Vagina (tissue), 1 donor: Measurements from ENCODE around the genes ATP6V1C2 and SLC66A3.

GRCh38 chr2:10035607-10036030, 7.7 kb upstream of the KLF11 start:
- PRO-cap: no peak
- RAMPAGE, long total RNA: no peak

DNA sequence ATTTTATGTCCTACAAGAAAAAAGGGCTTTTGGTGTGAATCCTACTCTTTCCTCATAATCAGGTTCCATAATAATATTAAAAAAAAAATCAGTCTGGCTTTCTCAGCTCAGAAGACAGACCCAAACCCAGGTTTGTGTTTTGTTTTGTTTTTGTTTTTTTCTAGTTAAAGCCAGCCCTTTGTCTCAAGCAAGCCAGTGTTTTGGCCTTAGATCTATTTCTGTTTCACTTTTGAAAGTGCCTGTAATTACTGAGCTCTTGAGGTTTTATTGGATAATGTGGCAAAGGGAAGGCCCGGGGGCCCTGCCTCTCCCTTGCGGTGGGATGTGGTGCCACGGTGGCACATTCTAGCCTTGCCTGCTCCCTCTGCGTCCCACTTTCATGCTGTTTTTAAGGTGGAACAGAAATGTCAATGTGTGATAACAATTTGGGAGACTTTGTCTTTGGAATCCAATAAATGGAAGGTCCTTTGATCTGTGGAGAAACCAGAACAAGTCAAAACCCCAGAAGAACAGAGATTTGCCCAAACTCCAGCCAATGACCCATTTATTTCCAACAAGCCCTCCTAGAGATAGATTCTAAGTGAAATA, 2.5 kb downstream of the HPCAL1 start:
- PRO-cap: no peak
- RAMPAGE, long total RNA: no peak

- PRO-cap: no peak
- RAMPAGE, long total RNA: no peak
Measured at GRCh38 chr2:10312094-10312971, 9.6 kb downstream of the HPCAL1 start.

DNA sequence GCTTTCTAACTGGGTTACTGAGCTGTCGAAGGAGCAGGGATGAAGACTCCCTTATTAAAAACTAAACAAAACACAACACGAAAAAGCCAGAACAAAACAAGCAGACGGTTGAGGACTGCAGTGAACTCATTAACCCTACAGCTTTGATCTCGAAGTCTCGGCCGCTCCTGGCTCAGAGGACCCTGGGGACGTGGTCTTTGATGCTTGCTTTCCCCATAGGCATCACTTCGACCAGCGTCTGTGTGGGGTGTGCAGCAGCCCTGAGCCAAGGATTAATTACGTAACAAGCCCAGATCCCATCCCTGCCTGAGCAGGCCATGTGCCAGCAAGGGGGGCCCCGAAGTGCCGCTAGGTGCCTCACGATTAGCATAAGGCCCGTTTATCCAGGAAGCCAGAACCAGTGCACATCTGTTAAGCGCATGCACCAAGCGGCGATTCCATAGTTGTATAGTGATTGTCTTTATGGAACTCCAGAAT, 41.4 kb downstream of the HPCAL1 start:
- PRO-cap: no peak
- RAMPAGE, long total RNA: no peak

GRCh38 chr2:10382080-10383253, 65.7 kb downstream of the ODC1 start:
- PRO-cap: no peak
- RAMPAGE, long total RNA: no peak

DNA sequence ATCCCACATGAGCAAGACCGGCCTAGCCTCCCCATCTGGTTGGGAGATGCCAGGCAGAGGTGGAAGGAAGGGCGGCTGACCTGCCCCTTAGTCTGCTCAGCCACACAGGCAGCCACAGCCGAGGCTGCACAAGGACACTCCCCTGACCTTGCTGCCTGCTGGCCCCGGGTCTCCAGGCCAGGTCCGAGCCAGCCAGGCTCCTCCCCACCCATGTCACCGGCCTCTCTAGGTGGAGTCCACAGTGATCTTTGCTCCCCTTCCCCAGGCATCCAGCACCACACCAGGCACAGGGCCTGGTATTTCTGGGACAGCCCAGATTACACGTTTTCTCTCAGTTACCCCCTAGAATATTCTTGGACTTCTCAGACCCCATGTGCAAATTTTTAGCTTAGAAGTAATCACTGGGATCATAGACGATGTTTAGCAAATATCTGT, 47.1 kb downstream of the ODC1 start:
- PRO-cap: no peak
- RAMPAGE, long total RNA: no peak

- PRO-cap: no peak
- RAMPAGE, long total RNA: no peak
Measured at GRCh38 chr2:10422674-10423273, 25.4 kb downstream of the ODC1 start.

DNA sequence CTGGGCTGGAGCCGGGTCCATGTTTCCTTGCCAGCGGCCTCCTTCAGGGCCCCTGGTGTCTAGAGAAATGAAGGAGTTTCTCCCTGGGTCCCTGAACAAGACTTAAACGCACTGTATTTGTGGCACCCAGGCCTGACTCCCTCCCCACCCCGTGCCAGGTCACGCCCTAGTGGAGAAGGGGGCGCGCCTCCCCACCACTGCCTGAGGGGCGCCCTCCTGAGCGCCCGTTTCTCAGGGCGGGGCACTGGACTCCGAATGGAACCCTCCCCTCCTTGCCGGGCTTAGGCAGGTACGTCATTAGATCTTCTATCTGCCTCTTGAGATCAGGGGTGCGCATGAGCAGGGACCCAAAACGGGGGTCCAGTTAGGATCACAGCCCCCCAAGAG, 16.3 kb downstream of the ODC1 start:
- PRO-cap: no peak
- RAMPAGE, long total RNA: no peak

DNA sequence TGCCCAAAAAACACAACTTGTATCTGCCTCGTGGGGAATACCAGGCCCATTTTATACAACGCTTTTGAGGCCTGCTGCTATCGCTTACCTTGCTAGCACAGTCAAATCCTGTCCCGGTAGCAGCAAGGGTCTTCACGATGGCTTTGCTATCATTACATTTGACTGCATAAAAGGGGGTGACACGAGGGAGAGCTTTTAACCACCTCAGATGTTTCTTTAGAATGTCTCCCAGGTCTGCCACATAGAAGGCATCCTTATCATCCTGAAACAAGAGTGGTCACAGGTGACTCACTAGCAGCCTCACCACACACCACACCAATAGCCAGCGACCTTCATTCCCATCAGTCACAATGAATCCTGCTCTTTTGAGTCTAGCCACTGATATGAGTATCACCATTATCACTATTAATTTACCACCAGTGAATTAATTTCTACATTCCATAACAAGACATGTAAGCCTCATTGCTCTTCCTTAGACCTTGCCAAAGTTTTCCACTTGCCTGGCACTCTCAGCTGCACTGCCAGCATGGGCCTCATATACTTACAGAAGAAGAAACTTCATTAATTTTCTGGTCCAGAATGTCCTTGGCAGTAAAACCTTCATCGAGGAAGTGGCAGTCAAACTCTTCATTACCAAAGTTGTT, 3.6 kb downstream of the ODC1 start:
- PRO-cap: no peak
- RAMPAGE, long total RNA: no peak

DNA sequence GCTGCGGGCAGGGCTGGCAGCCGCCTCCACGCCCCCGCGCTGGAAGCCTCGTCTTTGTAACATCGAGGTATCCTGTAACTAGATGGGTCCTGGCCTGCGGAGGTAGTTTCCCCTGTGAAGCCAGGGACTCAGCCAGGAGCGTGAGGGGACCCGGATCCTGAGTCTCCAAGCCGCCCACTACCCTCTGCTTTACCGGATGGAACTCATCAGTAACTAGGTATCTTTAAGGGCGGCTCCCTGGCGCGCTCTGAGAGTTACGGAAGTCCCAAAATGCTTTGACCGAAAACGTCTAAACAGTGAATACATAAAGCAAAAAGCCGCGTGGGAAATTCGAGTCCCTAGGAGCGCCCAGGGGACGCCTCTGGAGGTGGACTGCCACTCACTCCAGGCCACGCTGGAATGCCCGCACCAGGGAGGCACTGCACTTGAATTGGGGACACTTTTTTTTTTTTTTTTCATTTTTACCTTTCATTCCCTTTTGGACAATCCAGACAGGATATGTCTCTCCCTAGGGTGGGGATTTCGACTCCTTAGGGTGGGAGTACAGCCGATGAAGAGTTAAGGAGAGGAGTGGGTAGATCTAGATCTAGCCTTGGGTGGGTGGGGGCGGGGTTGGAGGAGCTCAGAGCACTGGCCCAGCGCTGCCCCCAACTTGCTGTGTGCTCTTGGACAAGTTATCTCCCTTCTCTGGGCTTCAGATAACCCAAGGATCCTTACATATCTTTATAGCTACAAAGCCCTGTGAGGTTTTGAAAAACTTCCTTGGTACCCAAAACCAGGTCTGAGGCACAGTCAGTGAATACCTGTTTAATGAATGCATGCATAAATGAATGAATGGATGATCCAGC, 1.1 kb upstream of the ODC1 start:
- PRO-cap: no peak
- RAMPAGE, long total RNA: no peak

DNA sequence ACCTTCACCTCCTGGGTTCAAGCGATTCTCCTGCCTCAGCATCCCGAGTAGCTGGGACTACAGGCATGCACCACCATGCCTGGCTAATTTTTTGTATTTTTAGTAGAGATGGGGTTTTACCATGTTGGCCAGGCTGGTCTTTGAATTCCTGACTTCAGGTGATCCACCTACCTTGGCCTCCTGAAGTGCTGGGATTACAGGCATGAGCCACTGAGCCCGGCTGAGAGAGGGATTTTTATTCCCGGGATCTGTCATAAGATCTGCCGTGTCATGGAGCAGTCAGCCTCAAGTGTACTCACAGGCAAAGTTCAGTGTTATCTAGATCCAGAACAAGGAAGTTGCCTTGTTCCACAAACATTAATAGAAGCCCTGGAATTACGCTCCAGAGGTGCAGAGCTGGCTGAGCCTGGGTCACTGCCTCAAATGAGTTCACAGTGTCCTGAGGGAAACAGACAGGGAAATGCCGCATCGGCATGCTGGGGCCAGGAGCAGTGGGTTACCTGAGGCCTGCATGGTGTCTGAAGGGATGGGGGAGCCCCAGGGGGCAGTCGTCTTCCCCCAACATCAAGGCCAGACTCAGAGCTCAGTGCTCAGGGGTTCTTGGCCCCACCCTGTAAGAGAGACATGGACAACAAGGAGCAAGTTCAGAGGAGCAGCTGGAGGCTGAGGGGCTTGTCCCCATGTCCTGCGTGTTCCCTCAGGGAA, 42.6 kb upstream of the ODC1 start:
- PRO-cap: no peak
- RAMPAGE, long total RNA: no peak

GRCh38 chr2:10721351-10721923, at the start of gene ATP6V1C2:
ATP6V1C2 (plus strand) TSS chr2:10721630.
- PRO-cap: no peak
- RAMPAGE, long total RNA: no peak

DNA sequence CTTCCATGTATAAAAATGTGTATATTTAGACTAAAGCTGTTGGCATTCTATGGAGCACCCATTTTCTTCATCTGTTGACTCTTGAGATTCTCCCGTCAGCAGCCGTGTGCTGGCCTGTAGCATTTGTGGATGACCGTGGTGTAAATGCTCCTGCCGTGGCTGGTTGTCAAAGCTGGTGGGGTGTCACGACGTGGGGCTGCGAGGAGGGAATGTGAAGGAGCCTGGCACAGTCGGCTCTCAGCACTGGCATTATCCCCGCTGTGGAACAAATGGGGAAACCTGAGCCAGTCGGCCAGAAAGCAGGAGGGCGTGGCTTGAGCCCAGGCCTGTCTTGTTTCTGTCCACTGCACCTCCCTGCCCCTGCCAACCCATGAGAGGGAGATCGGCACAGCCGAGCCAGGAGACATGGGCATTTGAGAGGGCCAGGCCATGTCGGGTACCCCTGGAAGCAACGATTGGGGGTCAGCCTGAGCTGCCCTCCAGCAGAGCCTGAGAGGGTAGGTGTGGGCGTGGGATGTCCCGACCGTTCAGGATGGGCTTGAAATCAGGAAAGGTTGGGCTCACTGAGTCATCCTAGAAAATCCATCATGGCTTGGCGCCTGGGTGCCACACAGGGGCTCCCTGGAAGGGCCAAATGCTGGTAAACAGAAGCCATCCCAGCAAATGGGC, 44.5 kb downstream of the PDIA6 start:
- PRO-cap: no peak
- RAMPAGE, long total RNA: no peak

DNA sequence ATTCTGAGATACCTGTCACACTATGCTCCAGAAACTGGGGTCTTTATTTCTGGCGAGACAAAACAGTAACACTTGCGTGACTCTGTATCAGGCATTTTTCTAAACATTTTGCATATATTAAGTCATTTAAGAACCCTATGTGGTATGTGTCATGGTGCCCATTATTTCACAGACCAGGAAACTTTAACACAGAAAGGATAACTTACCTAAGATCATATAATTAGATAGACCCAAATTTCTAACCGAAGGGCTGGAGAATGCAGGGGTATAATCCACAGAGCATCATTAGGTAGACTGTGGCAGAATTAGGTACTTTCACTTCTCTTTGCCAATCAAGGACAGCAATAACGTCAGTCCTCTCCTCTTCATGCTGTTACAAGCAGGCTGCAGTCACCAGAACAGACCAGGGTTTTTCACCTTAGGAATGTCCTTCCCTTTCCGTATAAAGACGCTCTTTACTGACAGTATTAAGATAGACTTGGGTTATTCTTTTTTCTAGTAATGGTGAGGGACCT, 2.5 kb downstream of the PDIA6 start:
- PRO-cap: no peak
- RAMPAGE, long total RNA: no peak

GRCh38 chr2:10821200-10821568, 8.6 kb upstream of the PDIA6 start:
- PRO-cap: no peak
- RAMPAGE, long total RNA: no peak

DNA sequence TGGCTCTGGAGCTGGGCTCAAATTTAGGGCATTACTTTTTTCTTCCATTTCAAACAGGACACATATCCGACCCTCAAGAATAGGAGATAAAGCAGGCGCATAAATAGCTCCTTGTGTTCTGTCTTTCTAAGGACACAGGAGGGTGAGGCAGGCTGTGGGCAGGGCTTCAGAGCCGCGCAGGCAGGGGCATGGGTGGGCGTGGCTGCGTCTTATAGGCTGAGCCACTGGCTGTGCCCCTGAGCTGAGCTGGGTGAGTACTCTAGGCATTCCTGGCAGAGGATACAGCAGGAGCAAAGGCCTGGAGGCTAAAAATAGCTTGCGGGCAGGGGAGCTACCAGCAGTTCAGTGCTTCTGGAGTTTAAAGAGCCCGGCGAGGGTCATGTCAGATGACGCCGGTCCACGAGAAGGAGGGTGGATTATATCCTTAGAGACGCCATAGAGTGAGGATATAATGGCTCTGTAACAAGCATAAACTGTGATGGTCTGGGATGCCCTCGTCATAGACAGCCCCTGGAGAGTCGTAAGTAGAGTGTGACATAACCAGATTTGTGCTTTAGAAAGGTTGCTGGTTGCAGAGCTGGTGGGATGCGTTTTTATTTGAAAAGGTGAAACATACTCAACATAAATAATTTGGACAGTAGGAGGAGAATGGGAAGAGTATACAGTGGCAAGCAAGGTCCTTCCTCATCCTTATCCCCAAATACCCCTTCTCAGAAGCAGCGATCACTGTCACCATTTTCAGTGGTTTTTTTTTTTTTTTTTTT, 31.6 kb upstream of the PDIA6 start:
- PRO-cap: no peak
- RAMPAGE, long total RNA: no peak

- PRO-cap: no peak
- RAMPAGE, long total RNA: no peak
Measured at GRCh38 chr2:11024268-11024539, 108.7 kb upstream of the C2orf50 start.

GRCh38 chr2:11121565-11122026, 11.3 kb upstream of the C2orf50 start:
- PRO-cap: no peak
- RAMPAGE, long total RNA: no peak

DNA sequence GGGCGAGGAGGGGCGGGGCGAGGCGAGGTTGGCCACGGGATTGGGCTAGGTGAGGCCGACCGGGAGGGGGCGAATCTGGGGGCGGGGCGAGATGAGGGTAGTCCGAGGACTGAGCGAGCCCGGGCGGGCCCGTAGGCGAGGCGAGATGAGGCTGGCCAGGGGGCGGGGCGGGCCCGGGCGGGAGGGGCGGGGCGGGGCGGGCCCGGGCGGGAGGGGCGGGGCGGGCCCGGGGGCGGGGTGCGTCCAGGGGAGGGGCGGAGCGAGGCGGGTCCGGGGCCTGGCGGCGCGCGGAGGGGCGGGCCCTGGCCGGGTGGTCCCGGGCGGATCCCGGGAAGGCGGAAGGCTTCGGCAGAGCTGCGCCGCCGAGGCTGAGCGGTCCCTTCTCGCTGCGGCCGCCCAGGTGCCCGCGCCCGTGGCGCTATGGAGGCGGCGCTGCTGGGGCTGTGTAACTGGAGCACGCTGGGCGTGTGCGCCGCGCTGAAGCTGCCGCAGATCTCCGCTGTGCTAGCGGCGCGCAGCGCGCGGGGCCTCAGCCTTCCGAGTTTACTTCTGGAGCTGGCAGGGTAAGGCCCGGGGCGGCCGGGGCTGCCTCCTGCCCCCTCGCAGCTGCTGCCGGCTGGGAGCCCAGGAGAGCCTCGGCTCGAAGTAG, at the start of gene SLC66A3:
TSS of gene SLC66A3 (plus strand) at position 341 of the 649 bp plus-strand sequence.
- PRO-cap: bidirectional peak, plus-strand start at position 313 of the sequence, minus-strand start outside the sequence
- RAMPAGE, long total RNA: start-site peak on the plus strand centred at position 336 of the sequence, 34 bp wide, 166 reads

GRCh38 chr2:11214627-11215883, 59.8 kb downstream of the SLC66A3 start:
- PRO-cap: no peak
- RAMPAGE, long total RNA: no peak